Neural crest cell (in vitro differentiated cells): ENCODE measurements around the genes RPL3L, ABCA3, CCNF and AMDHD2.

GRCh38 chr16:1457051-1457795 is 12.9 kb upstream of the CCDC154 start:
- PRO-cap = no peak

DNA sequence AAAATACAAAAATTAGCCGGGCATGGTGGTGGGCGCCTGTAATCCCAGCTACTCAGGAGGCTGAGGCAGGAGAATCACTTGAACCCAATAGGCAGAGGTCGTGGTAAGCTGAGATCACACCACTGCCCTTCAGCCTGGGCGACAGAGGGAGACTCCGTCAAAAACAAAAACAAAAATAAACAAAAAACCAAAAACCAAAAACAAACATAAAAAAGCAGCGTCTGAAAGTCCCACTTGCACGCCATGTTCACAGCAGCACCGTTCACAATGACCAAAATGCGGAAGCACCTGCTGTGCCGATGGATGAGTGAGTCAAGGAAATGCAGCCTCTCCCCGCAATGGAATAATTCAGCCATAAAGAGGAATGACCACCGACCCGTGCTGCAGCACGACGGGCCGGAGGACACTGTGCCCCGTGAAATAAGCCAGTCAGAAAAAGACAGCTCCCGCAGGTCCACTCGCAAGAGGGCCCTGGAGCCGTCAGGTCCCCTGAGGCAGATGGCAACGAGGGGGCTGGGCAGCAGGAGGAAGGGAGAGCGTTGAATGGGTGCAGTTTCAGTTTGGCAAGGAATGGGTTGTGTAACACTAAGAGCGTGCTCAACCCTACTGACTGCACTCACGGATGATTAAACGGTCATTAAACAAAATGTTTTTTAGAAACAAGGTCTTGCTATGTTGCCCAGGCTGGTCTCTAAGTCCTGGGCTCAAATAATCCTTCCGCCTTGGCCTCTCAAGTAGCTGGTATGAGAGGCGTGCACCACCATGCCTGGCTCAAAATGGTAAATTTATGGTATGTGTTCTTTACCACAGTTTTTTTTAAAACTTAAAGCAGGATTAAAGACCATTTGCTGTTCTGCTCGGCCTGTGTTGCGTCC is 5.1 kb downstream of the CLCN7 start:
- PRO-cap = no peak

- PRO-cap = no peak
These were observed 2.7 kb downstream of the NME3 start for GRCh38 chr16:1768427-1769167.

GRCh38 chr16:1794206-1795254 is 1.0 kb upstream of the IGFALS start:
- PRO-cap = no peak

GRCh38 chr16:1954492-1954869 is at the start of gene RPL3L:
Gene RPL3L (minus strand): TSS chr16:1954689.
- PRO-cap = no peak

- PRO-cap = no peak
These were observed 4.2 kb downstream of the TBL3 start for GRCh38 chr16:1975928-1976521.

GRCh38 chr16:1985956-1987196 is 2.4 kb downstream of the GFER start:
- PRO-cap = no peak

GRCh38 chr16:1991876-1992329 is 2.1 kb downstream of the SYNGR3 start:
- PRO-cap = unidirectional peak, minus-strand start at chr16:1992162

GRCh38 chr16:2048132-2048521 is 342 bp downstream of the TSC2 start:
- PRO-cap = no peak

GRCh38 chr16:2134848-2135607 is 670 bp downstream of the PKD1 start:
- PRO-cap = no peak

DNA sequence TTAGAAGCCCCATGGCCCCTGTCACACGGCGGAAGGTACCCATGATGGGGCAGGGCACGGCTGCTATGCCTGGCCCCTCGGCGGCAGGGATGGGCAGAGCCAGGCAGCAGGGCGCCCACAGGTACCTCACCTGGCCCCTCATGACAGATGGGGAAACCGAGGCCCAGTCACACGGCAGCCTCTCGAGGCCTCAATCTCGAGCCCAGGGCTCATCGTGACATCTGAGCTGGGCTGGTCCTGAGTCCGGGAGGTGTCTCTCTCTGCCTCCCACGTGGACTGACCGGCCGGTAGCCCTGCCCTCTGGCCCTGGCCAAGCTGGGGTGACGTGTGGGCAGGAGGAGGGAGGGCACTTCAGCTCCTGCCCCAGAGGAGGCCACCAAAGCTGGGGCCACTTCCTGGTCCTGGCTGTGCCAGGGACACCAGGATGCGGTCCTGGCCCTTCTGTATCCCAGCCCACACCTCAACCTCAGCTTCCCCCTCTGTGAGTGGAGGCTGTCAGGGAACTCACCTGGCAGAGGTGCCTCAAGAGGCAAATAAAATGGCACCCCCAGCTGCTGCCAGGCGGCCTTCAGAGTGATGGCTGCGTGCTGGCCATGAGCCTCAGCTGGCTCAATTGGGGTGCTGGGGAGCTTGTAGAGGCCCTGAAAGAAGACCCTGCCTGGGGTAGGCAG is 11.7 kb downstream of the TRAF7 start:
- PRO-cap = no peak

DNA sequence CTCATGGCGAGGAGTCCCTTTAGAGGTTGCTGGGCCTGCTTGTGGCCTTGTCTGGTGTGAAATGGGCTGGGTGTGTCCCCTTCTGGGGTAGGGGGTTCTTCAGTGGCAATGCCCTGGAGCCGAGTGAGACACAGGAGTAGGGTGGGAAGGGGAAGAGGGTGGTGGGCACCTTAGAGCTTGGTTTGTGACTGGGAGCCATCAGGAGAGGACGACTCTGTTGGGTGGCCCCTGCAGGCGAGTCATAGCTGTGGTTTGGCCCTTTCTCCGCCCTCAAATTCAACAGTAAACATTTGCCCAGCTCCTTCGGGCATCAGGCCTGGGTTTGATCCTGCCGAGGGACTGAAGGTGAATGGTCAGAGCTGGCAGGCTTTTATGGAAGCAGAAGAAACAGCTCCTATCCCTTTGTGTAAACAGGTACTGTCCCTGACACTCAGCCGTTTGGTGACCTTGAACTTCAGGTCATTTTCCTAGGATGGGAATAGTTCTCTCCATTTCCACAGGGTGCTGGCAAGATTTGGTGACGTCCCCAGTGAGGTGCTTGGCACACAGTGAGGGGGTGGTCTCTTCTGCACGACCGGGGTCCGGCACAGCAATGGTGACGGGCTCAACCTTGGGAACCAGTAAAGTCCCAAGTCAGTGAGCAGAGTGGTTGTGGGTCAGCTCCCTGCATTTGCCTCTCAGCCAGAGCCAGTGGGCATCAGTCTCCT is 3.0 kb downstream of the E4F1 start:
- PRO-cap = no peak

DNA sequence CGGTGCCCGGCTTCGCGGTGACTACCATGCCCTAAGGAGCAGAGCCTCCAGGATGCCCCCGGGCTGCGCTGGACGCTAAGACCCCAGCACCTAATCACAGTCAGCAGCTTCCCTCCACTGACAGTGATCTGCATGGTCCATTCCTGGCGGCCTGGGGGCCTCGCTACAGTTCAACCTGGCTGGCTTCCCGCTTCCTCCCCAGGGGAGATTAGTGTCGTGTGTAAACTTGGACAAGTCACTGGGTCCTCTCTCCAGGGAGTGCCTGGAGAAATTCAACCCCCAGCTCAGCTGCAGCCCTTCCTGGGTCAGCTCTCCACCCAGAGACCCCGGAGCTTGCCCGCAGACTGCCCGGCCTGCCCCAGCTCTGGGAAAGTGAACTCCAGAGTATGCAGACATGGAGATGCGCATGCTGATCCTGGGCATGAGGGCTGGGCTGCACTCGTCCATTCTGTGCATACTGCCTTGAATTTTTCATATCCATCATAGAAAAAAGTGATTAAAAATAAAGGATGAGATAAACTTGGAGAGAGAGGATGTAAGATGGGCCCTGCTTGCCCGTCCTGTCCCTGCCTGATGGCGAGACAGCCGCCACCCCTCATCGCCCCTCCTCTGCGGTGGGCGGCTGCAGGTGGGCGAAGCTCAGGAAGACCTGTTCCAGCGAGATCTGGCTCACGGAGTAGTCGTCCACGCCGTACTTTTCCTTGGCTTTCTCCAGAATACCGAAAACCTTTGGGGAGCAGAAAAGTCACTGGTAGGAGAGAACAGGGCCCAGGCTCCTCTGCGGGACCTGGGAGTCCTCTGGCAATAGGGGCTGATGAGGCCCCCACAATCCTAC is 8.4 kb upstream of the RNPS1 start:
- PRO-cap = no peak

GRCh38 chr16:2340427-2341322 is at the start of gene ABCA3:
Gene ABCA3 (minus strand): TSS chr16:2340728.
- PRO-cap = bidirectional peak, plus-strand start at chr16:2340936, minus-strand start at chr16:2340677

DNA sequence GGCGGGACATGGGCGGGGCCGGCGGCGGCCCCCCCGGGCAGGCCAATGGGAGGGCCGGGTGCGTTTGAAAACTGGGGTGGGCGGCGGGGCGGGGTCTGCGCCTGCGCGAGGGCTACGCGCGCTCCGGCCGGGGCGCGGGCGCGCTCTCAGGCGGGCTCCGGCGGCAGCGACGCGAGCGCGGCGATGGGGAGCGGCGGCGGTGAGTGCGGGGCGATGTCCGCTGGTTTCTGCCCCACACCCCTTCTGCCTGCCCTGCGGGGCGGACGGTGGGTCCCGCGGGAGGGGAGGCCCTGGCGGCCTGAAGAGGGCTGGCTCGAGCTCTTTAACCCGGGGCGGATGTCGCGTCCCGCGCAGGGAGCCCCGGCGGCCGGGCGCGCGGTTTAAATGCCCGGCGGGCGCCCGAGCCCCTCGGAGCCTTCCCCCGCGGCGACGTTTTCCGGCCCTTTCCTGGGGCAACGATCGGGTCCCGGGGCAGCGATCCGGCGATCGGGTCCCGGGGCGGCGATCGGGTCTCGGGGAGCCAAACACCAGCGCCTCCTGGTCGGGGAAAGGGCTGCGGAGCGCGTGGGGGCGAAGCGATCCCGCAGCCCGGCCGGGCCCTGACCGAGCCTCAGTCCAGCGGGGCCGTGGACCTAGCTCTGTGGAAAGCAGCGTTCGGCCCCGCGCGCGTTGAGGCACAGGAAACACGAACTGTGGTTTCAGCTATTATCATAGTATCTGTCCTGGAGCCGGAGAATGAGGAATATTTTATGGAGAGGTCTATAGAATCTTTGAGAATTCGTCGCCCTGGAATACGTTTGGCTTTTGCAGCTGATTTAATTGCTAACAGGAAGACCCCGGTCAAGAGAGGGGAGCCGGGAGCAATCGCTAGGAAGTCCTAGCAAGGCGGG is at the start of gene CCNF:
Gene CCNF (plus strand): TSS at position 149 of the 890 bp plus-strand sequence.
- PRO-cap = bidirectional peak, plus-strand start at position 166 of the sequence, minus-strand start outside the sequence

- PRO-cap = bidirectional peak, plus-strand start at chr16:2469188, minus-strand start at chr16:2469145; bidirectional peak, plus-strand start at chr16:2469372, minus-strand start at chr16:2469376
These were observed 1.9 kb upstream of the NTN3 start for GRCh38 chr16:2468846-2469985.

GRCh38 chr16:2475345-2476006 is 549 bp downstream of the TBC1D24 start:
- PRO-cap = unidirectional peak, minus-strand start at chr16:2475493

DNA sequence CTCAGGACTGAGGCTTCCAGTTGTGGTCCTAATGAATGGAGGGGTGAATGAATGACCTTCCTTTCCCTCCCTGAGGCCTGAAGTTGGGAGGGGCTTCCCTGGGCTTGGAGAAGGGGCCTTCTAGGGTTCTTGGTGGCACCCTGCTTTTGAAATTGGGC is 1.1 kb downstream of the ATP6V0C start:
- PRO-cap = unidirectional peak, minus-strand start at position 37 of the sequence

GRCh38 chr16:2519685-2520605 is at the start of gene AMDHD2:
Gene AMDHD2 (plus strand): TSS chr16:2520371.
- PRO-cap = bidirectional peak, plus-strand start at chr16:2520397, minus-strand start at chr16:2520201

DNA sequence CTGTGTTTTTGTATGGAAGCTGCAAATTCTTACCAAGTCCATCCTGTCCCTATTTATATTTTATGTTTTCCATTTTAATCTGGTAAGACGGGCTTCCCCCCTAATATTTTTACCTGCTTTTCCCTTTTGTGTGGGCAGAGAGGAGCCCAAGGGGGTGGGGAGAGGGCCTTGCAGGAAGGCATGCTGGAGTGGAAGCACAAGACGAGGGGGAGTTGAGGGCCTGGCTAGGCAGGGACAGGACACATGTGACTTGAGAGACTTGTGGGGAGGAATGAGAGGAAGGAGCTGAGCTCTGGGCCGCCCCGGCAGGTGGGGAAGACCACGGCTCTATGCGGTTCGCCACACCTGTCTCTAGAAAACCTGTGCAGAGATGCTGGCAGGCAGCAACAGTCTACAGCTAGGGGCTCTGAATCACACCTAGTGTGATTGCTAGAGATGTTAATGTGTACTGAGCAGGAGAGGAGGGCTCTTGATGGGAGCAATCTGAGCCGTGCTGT is 50.1 kb downstream of the PDPK1 start:
- PRO-cap = no peak